ENCODE results near the genes FAM53C and SIL1.

- RAMPAGE, long total RNA, result start-site peak on the minus strand at chr5:138337438-138338355, 19 and 13 reads in 2 replicates; start-site peak on the plus strand at chr5:138338046-138338123, 65 and 27 reads in 2 replicates; start-site peak on the plus strand at chr5:138338262-138338304, 403 and 181 reads in 2 replicates
- RRBS, result 3% methylated on average over 13 of the region's 66 CpGs
PRO-cap:
- standard, result unidirectional peak, minus-strand start at chr5:138337745; bidirectional peak, plus-strand start at chr5:138338266, minus-strand start at chr5:138338313
- CoPRO, capped RNA only, 2 experiments, result peak in 2 of 2 experiments; most common plus-strand start chr5:138338266 (in 2); most common minus-strand start chr5:138337745 (in 2)
- CoPRO, capped and uncapped RNA, 2 experiments, result peak in 2 of 2 experiments; most common plus-strand start chr5:138338266 (in 2); most common minus-strand start chr5:138338285 (in 1)
- CoPRO, uncapped RNA only, 2 experiments, result peak in 2 of 2 experiments; most common plus-strand start chr5:138338266 (in 2); most common minus-strand start chr5:138338159 (in 1)
CAGE:
- cytosol, long polyA plus RNA, result no peak
- long polyA plus RNA, result no peak
- nucleolus, long total RNA, result no peak
- nucleus, long polyA plus RNA, result no peak
Measured at GRCh38 chr5:138337673-138338524, at the start of gene FAM53C. TSS of gene FAM53C (plus strand) at chr5:138338266.

DNA sequence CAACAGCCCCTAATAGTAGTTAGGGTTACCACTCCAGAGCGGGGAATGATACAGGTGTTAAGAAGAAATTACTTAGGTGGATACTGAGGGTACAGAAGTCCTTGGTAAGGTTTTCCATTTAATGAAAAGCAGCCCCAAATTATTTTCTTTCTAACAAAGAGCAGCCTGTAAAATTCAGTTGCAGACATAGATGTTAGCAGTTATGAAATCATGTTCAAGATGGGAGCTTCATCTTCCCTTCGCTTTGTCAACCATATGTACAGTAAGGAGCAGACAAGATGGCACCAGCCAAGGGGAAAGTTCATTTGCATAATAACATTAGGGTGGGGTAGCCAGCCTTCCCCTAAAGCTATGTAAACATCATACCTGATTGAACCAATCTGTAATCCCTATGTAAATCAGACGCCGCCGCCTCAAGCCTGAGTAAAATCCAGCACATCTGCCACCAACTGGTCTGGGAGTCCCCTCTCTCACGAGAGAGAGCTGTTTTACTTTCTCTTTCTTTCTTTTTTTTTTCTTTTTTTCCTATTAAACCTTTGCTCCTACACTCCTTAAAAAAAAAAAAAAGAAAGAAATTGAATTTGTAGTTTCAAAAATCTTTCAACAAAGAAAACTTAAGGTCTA is 30.9 kb upstream of the REEP2 start:
- RAMPAGE, long total RNA, result no peak
- RRBS, result no CpG with 5 or more reads among the region's 6 CpGs
PRO-cap:
- standard, result no peak
- CoPRO, capped RNA only, 2 experiments, result no peak in any of the 2 experiments
- CoPRO, capped and uncapped RNA, 2 experiments, result no peak in any of the 2 experiments
- CoPRO, uncapped RNA only, 2 experiments, result no peak in any of the 2 experiments
CAGE:
- cytosol, long polyA plus RNA, result no peak
- long polyA plus RNA, result no peak
- nucleolus, long total RNA, result no peak
- nucleus, long polyA plus RNA, result no peak

DNA sequence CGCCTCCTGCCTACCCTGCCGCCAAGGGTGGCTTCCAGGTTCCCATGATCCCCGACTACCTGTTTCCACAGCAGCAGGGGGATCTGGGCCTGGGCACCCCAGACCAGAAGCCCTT is 1.7 kb downstream of the EGR1 start:
- RAMPAGE, long total RNA, result no peak
- RRBS, result no CpG with 5 or more reads among the region's 3 CpGs
PRO-cap:
- standard, result no peak
- CoPRO, capped RNA only, 2 experiments, result no peak in any of the 2 experiments
- CoPRO, capped and uncapped RNA, 2 experiments, result no peak in any of the 2 experiments
- CoPRO, uncapped RNA only, 2 experiments, result peak in 2 of 2 experiments; most common plus-strand start position 37 of the sequence (in 1)
CAGE:
- cytosol, long polyA plus RNA, result no peak
- long polyA plus RNA, result no peak
- nucleolus, long total RNA, result no peak
- nucleus, long polyA plus RNA, result no peak

- RAMPAGE, long total RNA, result no peak
- RRBS, result no CpG with 5 or more reads among the region's 3 CpGs
PRO-cap:
- standard, result no peak
- CoPRO, capped RNA only, 2 experiments, result no peak in any of the 2 experiments
- CoPRO, capped and uncapped RNA, 2 experiments, result peak in 1 of 2 experiments; most common plus-strand start chr5:138505840 (in 1); most common minus-strand start chr5:138505748 (in 1)
- CoPRO, uncapped RNA only, 2 experiments, result peak in 2 of 2 experiments; most common plus-strand start chr5:138505906 (in 1); most common minus-strand start chr5:138505747 (in 1)
CAGE:
- cytosol, long polyA plus RNA, result no peak
- long polyA plus RNA, result no peak
- nucleolus, long total RNA, result no peak
- nucleus, long polyA plus RNA, result no peak
Measured at GRCh38 chr5:138505584-138506499, 37.2 kb downstream of the ETF1 start.

DNA sequence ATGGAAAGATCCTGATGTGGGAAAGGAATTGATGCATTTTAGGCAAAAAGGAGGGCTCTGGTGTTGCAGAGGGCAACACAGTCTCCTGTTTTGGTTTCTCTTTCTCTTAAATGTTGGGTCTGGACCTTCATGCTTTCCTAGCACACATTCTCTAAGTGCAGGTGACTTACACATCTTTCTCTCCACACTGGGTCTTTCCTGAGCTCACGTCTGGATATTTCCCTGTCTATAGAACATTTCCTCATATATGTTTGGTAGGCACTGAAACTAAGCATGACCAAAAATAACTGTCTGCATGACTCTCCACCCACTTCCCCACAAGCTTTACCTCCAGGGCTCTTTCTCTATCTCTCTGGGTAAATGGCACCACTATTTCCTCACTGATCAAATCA is 10.9 kb upstream of the CTNNA1 start:
- RAMPAGE, long total RNA, result no peak
- RRBS, result no CpG with 5 or more reads among the region's 1 CpG
PRO-cap:
- standard, result no peak
- CoPRO, capped RNA only, 2 experiments, result no peak in any of the 2 experiments
- CoPRO, capped and uncapped RNA, 2 experiments, result no peak in any of the 2 experiments
- CoPRO, uncapped RNA only, 2 experiments, result no peak in any of the 2 experiments
CAGE:
- cytosol, long polyA plus RNA, result no peak
- long polyA plus RNA, result no peak
- nucleolus, long total RNA, result no peak
- nucleus, long polyA plus RNA, result no peak

DNA sequence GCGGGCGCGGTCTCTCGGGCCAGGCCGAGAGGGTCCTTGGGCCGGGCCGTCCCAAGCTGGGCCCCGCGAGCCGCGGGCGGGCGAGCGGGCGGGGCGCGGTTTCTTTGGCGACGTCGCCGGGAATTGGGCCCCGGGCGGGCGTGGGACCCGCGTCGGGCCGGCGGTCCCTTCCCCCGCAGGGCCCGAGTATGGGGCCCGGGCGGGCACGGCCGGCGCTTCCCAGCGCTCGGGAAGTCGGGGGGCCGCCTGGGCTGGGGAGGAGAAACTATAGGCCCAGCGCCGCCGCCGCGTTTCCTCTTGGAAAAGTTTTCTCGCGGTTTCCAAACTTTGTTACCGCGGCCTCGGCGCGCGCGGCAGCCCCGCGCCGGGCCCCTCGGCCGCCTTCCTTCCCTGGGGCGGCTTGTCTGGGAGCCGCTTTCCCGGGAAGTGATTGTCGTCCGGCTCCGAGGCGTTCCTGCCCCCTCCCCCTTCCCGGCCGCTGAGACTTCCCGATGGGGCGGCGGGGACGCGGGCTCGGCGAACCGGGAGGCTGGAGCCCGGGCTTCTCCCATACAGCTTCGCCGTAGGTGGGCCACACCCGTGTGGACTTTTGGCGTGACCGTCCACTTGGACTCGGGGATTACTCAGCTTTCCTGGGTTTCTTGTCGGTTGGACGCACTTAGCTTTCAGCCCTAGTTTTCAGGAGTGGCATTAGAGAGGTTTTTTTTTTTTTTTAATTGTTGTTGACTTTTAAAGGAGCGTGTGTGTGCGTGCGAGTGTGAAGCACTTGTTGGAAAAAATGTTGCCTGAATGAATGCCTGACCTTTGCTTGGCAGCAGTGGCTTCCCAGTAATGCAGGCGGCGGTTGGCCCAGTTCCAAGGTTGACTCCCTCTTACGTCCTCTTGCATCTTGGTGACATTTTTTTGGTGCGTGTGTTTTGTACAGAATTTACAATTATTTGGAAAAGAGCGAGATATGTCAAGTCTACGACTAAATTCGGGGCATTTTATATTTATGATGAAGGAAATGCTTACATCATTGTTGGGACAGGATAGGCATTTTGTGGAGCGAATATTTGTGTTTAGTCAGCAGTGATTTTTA is 648 bp downstream of the CTNNA1 start:
- RAMPAGE, long total RNA, result no peak
- RRBS, result 2% methylated on average over 33 of the region's 96 CpGs
PRO-cap:
- standard, result no peak
- CoPRO, capped RNA only, 2 experiments, result no peak in any of the 2 experiments
- CoPRO, capped and uncapped RNA, 2 experiments, result no peak in any of the 2 experiments
- CoPRO, uncapped RNA only, 2 experiments, result no peak in any of the 2 experiments
CAGE:
- cytosol, long polyA plus RNA, result no peak
- long polyA plus RNA, result no peak
- nucleolus, long total RNA, result no peak
- nucleus, long polyA plus RNA, result no peak

DNA sequence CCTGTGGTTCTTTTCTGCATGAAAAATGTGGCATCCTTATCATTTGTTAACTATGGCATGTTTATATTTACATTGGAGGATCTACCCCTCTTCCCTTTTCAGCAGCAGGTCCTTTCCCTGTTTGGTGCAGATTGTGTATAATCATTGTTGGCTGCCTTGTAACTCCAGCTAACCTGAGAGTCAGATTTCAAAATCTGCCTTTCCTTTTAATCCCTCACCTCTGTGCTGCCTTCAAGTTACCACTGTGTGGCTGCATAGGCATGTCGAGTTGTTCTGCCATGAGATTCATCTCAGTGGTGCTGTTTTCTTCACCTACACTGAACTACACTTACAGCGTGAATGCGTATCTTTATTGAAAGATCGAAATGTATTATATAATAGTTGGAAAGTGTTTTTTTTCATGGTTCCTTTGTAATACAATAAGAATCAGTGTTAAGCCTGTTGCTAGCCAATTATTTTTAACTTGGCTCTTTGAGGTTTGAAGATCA is 3.6 kb downstream of the LRRTM2 start:
- RAMPAGE, long total RNA, result no peak
- RRBS, result no CpG with 5 or more reads among the region's 4 CpGs
PRO-cap:
- standard, result no peak
- CoPRO, capped RNA only, 2 experiments, result no peak in any of the 2 experiments
- CoPRO, capped and uncapped RNA, 2 experiments, result no peak in any of the 2 experiments
- CoPRO, uncapped RNA only, 2 experiments, result no peak in any of the 2 experiments
CAGE:
- cytosol, long polyA plus RNA, result no peak
- long polyA plus RNA, result no peak
- nucleolus, long total RNA, result no peak
- nucleus, long polyA plus RNA, result no peak

DNA sequence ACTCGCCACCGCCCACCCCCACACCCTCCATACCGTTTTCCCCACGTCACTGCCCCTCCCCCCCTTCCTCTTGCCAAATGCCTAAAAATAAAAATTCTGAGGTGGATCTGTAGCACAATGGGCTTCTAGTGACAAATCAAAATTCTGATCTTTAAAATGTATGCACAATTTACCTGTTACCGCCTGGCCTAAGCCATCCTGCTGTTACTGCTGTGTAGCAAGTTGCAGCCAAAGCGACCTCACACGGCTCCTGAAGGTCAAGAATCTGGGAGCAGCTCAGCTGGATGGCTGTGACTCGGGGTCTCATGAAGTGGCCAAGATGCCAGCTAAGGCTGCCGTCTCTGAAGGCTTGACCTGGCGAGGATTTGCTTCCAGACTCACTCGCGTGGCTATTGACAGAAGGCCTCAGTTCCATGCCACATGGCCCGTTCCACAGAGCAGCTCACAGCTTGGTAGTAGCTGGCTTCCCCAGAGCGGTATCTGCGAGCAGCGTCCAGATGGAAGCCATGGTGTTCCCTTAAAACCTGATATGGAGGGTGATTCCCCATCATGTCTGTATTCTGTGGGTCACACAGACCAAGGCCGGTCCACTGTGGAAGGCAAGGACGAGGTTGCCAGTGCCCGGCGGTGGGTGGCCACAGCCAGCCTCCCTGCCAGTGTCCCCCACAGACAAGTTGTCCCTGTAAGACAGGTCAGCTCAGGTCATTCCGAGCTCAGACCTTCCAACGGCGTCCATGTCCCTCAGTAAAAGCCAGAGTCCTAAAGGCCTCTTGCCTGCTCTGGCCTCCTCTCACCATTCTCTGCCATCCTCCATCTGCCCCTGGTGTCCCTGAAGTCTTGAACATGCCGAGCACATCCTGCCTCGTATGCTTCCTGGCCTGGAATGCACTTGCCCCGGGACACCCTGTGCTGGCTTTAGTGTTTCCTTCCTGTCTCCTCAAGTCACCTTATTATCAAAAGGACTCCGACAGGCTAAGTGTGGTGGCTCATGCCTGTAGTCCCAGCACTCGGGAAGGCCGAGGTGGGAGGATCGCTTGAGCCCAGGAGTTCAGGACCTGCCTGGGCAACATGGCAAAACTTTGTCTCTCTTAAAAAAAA is 61.1 kb upstream of the LRRTM2 start:
- RAMPAGE, long total RNA, result no peak
- RRBS, result 95% methylated on average over 3 of the region's 30 CpGs
PRO-cap:
- standard, result no peak
- CoPRO, capped RNA only, 2 experiments, result no peak in any of the 2 experiments
- CoPRO, capped and uncapped RNA, 2 experiments, result no peak in any of the 2 experiments
- CoPRO, uncapped RNA only, 2 experiments, result peak in 2 of 2 experiments; most common plus-strand start position 685 of the sequence (in 2); most common minus-strand start position 391 of the sequence (in 1)
CAGE:
- cytosol, long polyA plus RNA, result no peak
- long polyA plus RNA, result no peak
- nucleolus, long total RNA, result no peak
- nucleus, long polyA plus RNA, result no peak

DNA sequence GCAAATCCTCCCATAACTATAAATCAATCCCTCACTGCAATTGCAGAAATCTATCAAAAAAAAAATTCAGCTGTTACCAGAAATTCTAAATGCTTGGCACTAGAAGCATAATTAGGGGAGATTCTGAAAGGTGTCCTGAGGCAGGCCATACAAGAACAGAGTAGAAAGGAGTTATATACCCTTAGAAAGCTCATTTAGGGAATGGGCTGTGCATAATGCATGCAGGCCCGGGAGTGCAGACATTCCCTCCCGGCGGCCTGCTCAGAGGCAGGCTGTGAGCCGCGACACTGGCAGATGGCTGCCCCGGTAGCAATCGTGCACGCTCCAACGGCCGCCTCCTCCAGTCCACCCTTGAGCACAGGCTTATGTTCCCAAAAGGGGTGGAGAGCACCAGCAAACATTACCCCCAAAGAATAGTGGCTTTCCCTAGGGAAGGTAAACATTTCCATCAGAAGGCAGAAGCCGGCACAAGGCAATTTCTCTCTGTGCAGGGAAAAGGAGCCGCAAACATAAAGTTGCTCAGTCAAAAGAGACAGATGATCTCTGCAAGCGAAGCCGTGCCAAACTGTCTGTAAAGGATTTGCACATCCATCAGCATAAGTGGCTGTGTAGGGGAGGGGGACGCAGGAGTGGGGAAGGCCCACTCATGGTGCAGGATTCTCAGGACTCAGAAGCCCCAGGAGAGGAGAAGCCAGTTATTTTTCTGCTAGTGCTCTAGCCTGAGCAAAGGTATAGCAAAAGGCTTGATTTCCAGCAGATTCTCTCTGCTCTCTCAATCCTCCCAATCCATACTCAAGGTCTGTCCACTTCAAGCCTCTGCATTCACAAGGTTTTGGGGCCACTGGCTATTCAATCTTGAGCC is 92.5 kb downstream of the SIL1 start:
- RAMPAGE, long total RNA, result no peak
- RRBS, result 67% methylated on average over 5 of the region's 15 CpGs
PRO-cap:
- standard, result no peak
- CoPRO, capped RNA only, 2 experiments, result no peak in any of the 2 experiments
- CoPRO, capped and uncapped RNA, 2 experiments, result no peak in any of the 2 experiments
- CoPRO, uncapped RNA only, 2 experiments, result no peak in any of the 2 experiments
CAGE:
- cytosol, long polyA plus RNA, result no peak
- long polyA plus RNA, result no peak
- nucleolus, long total RNA, result no peak
- nucleus, long polyA plus RNA, result no peak

DNA sequence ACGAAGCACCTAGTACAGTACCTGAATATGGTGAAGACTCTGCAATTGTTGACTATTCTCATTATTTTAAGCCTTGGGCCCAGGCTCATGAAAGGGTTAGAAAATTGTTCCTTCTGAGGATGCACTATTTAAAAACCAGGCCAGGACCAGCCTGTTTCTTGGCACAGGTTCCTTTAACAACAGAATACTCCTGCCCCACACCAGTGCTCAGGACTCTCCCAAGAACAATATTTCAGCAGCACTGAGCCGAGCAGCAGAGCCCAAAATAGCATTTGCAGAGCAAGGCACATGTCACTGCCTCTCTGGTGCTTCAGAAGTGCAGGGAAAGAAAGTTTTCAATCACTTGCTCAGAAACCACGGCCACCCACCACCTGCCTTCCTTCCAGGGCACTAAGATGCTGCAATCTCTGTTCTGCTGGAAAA is 77.7 kb downstream of the SIL1 start:
- RAMPAGE, long total RNA, result no peak
- RRBS, result no CpG with 5 or more reads among the region's 3 CpGs
PRO-cap:
- standard, result no peak
- CoPRO, capped RNA only, 2 experiments, result no peak in any of the 2 experiments
- CoPRO, capped and uncapped RNA, 2 experiments, result no peak in any of the 2 experiments
- CoPRO, uncapped RNA only, 2 experiments, result no peak in any of the 2 experiments
CAGE:
- cytosol, long polyA plus RNA, result no peak
- long polyA plus RNA, result no peak
- nucleolus, long total RNA, result no peak
- nucleus, long polyA plus RNA, result no peak

- RAMPAGE, long total RNA, result no peak
- RRBS, result no CpG with 5 or more reads among the region's 6 CpGs
PRO-cap:
- standard, result no peak
- CoPRO, capped RNA only, 2 experiments, result no peak in any of the 2 experiments
- CoPRO, capped and uncapped RNA, 2 experiments, result no peak in any of the 2 experiments
- CoPRO, uncapped RNA only, 2 experiments, result no peak in any of the 2 experiments
CAGE:
- cytosol, long polyA plus RNA, result no peak
- long polyA plus RNA, result no peak
- nucleolus, long total RNA, result no peak
- nucleus, long polyA plus RNA, result no peak
Measured at GRCh38 chr5:139182065-139182425, 16.1 kb downstream of the SIL1 start.

DNA sequence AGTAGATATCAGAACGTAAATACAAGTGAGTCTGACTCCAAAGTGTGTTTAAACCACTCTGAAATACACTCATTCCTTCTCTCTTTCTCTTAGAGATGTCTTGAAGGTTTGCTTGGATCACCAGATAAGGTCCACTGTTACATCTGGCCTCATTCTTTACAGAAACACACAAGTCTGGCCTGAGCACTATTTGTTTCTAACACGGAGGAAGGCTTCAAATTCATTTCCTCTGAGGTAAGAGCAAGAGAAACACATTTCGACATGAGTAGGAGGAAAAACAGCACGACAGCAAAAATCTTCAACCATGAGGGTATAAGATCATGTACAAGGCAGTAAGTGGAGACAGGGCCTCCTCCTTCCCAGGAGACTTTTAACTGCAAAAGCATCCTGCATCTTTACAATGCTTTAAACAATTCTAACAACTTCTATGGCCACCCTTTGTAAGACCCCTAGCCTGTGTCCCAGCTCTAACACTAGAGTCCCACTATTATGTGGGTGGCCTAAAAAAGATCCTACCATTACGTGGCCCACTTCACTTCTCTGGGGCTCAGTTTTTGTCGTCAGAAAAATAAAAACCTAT is 8.0 kb downstream of the SIL1 start:
- RAMPAGE, long total RNA, result no peak
- RRBS, result no CpG with 5 or more reads among the region's 6 CpGs
PRO-cap:
- standard, result no peak
- CoPRO, capped RNA only, 2 experiments, result no peak in any of the 2 experiments
- CoPRO, capped and uncapped RNA, 2 experiments, result no peak in any of the 2 experiments
- CoPRO, uncapped RNA only, 2 experiments, result no peak in any of the 2 experiments
CAGE:
- cytosol, long polyA plus RNA, result no peak
- long polyA plus RNA, result no peak
- nucleolus, long total RNA, result no peak
- nucleus, long polyA plus RNA, result no peak

DNA sequence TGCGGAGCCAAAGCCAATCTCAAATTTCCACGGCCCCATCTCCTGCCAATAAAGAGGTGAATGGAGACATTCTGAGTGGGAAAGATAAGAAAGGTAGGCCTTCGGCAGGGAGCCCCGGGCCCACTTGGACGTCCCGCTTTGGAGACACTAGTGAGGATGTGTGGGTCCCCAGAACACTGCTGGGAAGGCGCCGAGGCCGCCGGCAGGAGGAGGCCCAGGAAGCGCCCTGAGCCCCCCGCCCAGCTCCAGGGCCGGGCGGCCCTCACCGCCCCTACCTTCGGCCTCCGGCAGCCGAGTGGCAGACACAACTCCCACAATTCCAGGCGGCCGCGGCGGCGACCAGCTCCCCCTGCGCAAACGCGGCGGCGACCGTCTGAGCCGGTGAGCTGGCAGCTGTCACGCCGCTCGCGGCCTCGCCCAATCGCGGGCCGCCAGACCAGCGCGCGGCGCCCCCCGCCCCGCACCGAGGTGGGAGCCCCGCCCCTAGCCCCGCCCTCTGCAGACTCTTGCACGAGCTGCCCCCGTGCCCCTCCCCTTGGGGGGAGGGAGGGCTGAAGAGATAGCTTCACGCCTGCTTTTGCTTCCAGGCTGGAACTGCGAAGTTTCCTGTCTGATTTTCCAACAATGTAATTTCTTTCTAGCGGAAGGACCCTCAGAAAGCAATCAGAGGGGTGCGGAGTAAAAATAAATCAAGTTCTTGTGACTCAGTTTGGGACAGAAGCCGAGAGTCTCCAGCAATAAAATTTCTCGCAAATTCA is at the start of gene SIL1:
Gene SIL1, minus strand, starts transcription at position 375 of the 758 bp plus-strand sequence.
- RAMPAGE, long total RNA, result start-site peak on the minus strand centred at position 342 of the sequence, 77 bp wide, 787 and 209 reads in 2 replicates
- RRBS, result 1% methylated on average over 19 of the region's 55 CpGs
PRO-cap:
- standard, result bidirectional peak, plus-strand start at position 538 of the sequence, minus-strand start at position 297 of the sequence
- CoPRO, capped RNA only, 2 experiments, result peak in 2 of 2 experiments; most common plus-strand start position 536 of the sequence (in 1); most common minus-strand start position 297 of the sequence (in 2)
- CoPRO, capped and uncapped RNA, 2 experiments, result peak in 2 of 2 experiments; most common plus-strand start position 532 of the sequence (in 2); most common minus-strand start position 297 of the sequence (in 2)
- CoPRO, uncapped RNA only, 2 experiments, result peak in 1 of 2 experiments; most common plus-strand start position 562 of the sequence (in 1); most common minus-strand start position 297 of the sequence (in 1)
CAGE:
- cytosol, long polyA plus RNA, result start-site peak on the minus strand centred at position 341 of the sequence, 70 bp wide, 1,300 and 696 reads in 2 replicates
- long polyA plus RNA, result start-site peak on the minus strand centred at position 330 of the sequence, 52 bp wide, 754 and 929 reads in 2 replicates
- nucleolus, long total RNA, result no peak
- nucleus, long polyA plus RNA, result start-site peak on the minus strand centred at position 334 of the sequence, 56 bp wide, 499 and 386 reads in 2 replicates

DNA sequence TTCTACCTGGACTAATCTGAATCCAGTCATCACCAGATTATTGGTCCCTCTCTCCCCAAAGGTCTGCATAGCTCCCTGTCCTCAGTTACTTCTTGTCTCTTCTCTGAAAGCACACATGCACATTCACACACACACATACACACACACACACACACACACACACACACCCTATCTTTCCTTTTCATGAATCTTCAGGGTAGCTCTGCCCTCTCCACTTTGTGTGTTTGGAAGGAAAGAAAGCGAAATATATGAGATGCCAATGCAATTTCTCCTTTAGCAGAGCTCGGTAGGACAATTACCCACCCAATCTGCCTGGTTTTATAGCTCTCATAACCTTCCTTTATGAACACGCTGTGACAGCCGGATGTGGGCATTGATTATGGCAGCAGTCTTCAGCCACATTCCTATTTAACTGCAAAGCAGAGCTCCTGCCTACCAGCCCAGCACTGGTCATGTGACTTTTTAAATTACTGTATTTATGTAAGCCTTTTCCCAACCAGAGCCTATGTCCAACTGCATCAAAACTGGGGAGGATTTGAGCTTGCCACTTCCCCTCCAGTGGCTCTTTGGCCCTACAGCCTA is 21.0 kb upstream of the MATR3 start:
- RAMPAGE, long total RNA, result no peak
- RRBS, result no CpG with 5 or more reads among the region's 4 CpGs
PRO-cap:
- standard, result no peak
- CoPRO, capped RNA only, 2 experiments, result no peak in any of the 2 experiments
- CoPRO, capped and uncapped RNA, 2 experiments, result no peak in any of the 2 experiments
- CoPRO, uncapped RNA only, 2 experiments, result no peak in any of the 2 experiments
CAGE:
- cytosol, long polyA plus RNA, result no peak
- long polyA plus RNA, result no peak
- nucleolus, long total RNA, result no peak
- nucleus, long polyA plus RNA, result no peak

DNA sequence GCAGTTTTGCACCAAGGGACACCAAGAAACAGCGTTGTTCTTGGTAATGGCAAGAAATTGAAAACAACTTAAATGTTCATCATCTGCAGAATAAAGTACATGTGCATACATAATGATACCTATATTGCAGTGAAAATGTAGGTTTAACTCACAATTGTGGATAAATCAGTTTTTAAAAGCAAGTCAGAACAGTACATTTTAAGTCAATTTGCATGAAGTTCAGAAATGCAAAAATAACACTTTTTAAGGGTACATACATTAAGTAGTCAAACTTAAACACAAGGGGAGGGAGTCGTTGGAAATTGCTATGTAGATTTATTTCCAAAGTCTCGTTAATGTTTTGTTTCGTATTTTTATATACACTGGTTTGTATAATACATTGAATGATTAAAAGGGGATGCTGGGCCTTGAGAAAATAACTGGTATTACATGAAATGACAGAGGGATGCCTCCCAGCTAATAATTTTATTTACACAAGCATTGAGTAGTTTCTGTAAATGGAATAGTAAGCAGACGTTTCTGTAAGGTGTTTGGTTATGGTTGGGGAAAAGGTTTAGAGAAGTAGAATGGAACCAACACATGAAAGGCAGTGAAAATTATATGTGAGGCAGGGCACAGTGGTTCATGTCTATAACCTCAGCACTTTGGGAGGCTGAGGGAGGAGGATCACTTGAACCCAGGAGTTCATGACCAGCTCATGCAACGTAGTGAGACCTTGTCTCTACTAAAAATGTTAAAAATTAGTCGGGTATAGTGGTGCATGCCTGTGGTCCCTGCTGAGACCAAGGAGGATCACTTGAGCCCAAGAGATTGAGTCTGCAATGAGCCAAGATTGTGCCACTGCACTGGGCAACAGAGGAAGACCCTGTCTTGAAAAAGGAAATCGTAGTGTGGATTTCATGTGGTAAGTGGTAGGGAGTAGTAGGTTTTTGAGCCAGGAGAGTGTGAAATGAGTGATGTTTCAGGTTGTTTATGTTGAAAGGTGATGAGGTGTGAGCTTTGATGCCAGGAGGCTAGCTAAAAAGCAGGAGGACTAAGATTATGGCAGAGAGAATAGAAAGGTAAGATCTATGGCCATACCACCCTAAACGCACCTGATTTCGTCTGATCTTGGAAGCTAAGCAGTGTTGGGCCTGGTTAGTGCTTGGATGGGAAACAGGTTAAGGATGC is 5.6 kb downstream of the MATR3 start:
- RAMPAGE, long total RNA, result no peak
- RRBS, result no CpG with 5 or more reads among the region's 10 CpGs
PRO-cap:
- standard, result no peak
- CoPRO, capped RNA only, 2 experiments, result no peak in any of the 2 experiments
- CoPRO, capped and uncapped RNA, 2 experiments, result no peak in any of the 2 experiments
- CoPRO, uncapped RNA only, 2 experiments, result peak in 1 of 2 experiments; most common plus-strand start position 175 of the sequence (in 1)
CAGE:
- cytosol, long polyA plus RNA, result no peak
- long polyA plus RNA, result no peak
- nucleolus, long total RNA, result no peak
- nucleus, long polyA plus RNA, result no peak

DNA sequence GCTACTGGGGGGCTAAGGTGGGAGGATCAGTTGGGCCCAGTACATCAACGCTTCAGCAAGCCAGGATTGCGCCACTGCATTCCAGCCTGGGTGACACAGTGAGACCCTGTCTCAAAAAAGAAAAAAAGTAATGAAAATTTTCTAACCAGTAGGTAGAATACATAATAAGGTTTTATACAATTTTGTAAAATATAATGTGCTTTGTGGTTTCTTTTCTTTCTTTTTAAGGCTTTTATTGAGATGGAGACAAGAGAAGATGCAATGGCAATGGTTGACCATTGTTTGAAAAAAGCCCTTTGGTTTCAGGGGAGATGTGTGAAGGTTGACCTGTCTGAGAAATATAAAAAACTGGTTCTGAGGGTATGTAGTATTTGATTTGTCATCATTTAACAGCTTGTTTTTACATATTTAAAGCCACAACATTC is 20.0 kb upstream of the PAIP2 start:
- RAMPAGE, long total RNA, result no peak
- RRBS, result no CpG with 5 or more reads among the region's 2 CpGs
PRO-cap:
- standard, result no peak
- CoPRO, capped RNA only, 2 experiments, result no peak in any of the 2 experiments
- CoPRO, capped and uncapped RNA, 2 experiments, result no peak in any of the 2 experiments
- CoPRO, uncapped RNA only, 2 experiments, result no peak in any of the 2 experiments
CAGE:
- cytosol, long polyA plus RNA, result no peak
- long polyA plus RNA, result no peak
- nucleolus, long total RNA, result no peak
- nucleus, long polyA plus RNA, result no peak

GRCh38 chr5:139323208-139323559 is 18.5 kb upstream of the PAIP2 start:
- RAMPAGE, long total RNA, result no peak
- RRBS, result no CpG with 5 or more reads among the region's 1 CpG
PRO-cap:
- standard, result no peak
- CoPRO, capped RNA only, 2 experiments, result no peak in any of the 2 experiments
- CoPRO, capped and uncapped RNA, 2 experiments, result no peak in any of the 2 experiments
- CoPRO, uncapped RNA only, 2 experiments, result peak in 1 of 2 experiments; most common plus-strand start chr5:139323387 (in 1)
CAGE:
- cytosol, long polyA plus RNA, result no peak
- long polyA plus RNA, result no peak
- nucleolus, long total RNA, result no peak
- nucleus, long polyA plus RNA, result no peak

DNA sequence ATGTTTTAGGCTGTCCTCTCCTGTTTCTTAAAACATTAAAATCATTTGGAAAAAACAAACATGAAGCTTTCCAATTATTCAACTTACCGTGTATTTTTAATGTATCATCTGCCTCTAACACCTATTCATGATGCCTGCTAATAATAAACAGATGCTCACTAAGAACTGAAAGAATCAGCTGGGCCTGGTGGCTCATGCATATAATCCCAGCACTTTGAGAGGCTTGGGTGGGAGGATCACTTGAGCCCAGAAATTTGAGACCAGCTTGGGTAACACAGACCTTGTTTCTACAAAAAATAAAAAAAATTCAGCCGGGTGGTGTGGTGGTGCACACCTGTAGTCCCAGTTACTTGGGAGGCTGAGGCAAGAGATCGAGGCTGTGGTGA is 19.8 kb downstream of the SLC23A1 start:
- RAMPAGE, long total RNA, result no peak
- RRBS, result no CpG with 5 or more reads among the region's 3 CpGs
PRO-cap:
- standard, result no peak
- CoPRO, capped RNA only, 2 experiments, result no peak in any of the 2 experiments
- CoPRO, capped and uncapped RNA, 2 experiments, result no peak in any of the 2 experiments
- CoPRO, uncapped RNA only, 2 experiments, result no peak in any of the 2 experiments
CAGE:
- cytosol, long polyA plus RNA, result no peak
- long polyA plus RNA, result no peak
- nucleolus, long total RNA, result no peak
- nucleus, long polyA plus RNA, result no peak

All from K562 (cell line).